ENCODE results near the genes FAM185A and SLC26A5.

- PRO-cap, 2 experiments, result peak in 2 of 2 experiments; most common plus-strand start chr7:102749015 (in 2); most common minus-strand start chr7:102748740 (in 1)
Measured at GRCh38 chr7:102748623-102749665, at the start of gene FAM185A. FAM185A (plus strand) TSS chr7:102748999.

DNA sequence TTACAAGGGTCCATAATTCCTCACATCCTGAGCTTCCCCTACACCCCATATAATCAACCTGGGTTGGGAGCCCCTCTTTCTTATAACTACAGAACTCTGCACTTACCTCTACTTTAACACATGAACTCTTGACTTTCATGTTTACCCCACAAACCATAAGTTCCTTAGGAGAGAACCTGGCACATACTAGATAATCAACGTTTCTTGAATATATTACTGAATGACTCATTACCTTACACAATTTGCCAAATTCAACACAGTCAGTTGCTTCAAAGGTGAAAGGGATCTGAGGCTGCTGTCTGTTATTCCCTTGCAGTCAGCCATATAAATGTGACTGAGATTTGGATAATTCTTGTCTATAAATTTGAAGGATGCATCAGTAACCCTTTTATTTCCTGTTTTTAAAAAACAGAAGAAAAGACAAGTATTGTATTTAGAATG is 29.7 kb upstream of the LRRC17 start:
- PRO-cap, 2 experiments, result no peak in any of the 2 experiments

DNA sequence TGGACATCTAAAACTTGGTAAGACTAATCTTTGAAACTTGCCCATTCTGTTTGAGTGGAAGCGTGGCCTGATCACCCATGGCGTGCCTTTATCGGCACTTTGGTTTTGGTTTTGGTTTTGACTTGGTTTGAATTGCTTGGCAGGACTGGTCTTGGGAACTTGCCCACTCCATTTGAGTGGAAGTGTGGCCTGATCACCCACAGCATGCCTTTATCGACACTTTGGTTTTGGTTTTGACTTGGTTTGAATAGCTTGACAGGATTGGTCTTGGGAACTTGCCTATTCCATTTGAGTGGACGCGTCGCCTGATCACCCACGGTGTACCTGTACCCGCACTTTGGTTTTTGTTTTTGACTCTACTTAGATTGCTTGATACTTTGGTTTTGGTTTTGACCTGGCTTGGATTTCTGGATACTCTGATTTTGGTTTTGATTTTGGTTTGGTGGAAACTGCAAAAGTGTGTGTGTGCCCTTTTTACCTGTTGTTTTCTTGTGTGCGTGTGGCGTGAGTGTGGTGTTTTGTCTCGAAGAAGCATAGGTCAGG is 4.2 kb upstream of the NAPEPLD start:
- PRO-cap, 2 experiments, result no peak in any of the 2 experiments

- PRO-cap, 2 experiments, result no peak in any of the 2 experiments
Measured at GRCh38 chr7:103155605-103156037, 6.7 kb upstream of the NAPEPLD start.

- PRO-cap, 2 experiments, result no peak in any of the 2 experiments
Measured at GRCh38 chr7:103162614-103162993, 13.7 kb upstream of the NAPEPLD start.

DNA sequence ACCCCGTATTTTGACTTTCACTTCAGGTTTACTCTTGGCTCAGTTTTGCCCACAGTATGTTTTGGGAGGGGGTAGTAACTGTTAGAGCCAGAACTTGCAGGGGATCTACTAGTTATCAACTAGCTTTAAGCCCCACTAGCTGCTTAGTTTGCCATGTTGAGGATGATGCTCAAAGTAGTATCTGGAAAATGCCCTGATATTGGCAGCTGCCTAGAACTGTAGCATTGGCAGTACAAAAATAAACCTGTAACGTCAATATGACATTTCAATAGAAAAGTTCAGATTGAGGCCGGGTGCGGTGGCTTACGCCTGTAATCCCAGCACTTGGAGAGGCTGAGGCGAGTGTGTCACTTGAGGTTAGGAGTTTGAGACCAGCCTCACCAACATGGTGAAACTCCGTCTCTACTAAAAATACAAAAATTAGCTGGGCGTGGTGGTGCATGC is 10.8 kb downstream of the PMPCB start:
- PRO-cap, 2 experiments, result no peak in any of the 2 experiments

DNA sequence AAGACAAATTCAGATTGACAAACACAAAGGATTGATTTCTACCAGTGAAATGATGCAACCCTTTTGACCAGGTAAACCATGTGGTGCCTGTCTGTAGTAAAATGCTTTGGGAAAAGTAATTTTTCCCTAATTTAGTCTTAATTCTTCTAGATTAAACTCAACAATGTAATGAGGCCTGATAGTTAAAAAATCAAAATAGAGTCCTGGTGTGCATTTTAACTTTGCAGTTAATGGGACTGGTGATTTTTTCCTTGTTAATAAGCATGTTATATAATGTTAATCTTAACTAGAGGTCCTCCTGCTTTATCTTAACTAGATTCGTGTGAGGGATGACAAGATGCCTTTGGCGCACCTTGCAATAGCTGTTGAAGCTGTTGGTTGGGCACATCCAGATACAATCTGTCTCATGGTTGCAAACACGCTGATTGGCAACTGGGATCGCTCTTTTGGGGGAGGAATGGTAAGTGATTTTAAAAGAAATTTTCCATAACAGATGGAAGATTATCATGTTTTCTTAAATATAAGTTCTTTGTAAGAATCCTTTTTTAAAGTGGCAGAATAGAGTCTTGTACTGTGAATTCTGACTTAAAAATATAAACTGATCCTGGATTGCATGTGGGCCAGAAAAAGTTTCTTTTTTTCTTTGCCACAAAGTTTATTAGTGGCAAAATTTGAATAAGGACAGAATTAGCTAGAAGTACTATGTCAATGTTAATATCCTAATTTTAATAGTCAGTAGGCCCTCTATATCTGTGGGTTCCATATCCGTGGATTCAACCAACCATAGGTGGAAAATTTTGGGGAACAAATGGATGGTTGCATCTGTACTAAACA is 11.6 kb downstream of the PMPCB start:
- PRO-cap, 2 experiments, result no peak in any of the 2 experiments

GRCh38 chr7:103369744-103370402 is 22.4 kb downstream of the PSMC2 start:
- PRO-cap, 2 experiments, result no peak in any of the 2 experiments

GRCh38 chr7:103388603-103389244 is 41.3 kb downstream of the PSMC2 start:
- PRO-cap, 2 experiments, result no peak in any of the 2 experiments

DNA sequence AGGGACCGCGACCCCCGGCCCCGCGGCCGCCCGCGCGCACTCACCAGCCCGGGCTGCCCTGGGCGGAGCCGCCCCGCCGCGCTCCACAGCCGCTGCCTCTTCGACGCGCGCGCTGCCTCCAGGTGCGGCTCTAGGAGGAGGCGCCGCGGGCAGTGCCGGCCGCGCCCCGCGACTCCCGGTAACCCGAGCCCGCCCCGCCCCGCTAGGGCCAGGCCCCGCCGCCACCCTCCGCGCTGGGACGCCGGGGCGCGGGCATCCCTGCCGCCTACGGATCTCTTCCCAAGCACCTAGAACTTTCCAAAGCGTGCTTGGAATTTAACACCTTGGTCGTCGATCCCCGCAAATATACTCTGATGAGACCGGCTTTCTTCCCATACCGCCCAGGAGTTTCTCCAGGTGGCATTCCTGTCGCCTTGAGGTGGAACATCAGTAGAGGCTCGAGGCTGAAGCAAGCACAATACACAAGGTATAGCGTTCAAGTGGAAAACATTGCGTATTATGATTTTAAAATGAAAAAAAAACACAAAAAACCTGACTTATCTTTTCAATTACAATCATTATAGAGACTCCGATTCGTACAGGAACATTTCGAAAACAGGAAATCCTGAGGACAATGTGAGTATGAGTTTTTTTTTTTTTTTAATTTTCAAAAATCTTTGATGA is at the start of gene SLC26A5:
Gene SLC26A5, minus strand, starts transcription at position 154 of the 663 bp plus-strand sequence.
- PRO-cap, 2 experiments, result no peak in any of the 2 experiments

DNA sequence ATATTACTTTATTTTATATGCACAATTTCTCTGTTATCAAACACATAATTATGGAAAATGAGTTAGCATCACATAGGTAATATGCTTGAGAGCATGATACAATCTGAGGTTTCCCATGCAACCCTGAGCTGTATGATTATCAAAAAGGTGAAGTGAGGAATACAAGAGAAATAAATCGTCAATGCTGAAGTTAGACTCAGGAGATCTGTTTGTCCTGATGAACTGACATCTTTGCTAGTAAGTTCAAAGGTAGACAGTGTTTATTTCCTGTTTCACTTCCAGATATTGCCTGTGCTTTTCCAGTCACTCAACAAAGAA is 214.3 kb upstream of the SLC26A5 start:
- PRO-cap, 2 experiments, result no peak in any of the 2 experiments

GRCh38 chr7:103990370-103990800 is 927 bp upstream of the RELN start:
- PRO-cap, 2 experiments, result no peak in any of the 2 experiments

DNA sequence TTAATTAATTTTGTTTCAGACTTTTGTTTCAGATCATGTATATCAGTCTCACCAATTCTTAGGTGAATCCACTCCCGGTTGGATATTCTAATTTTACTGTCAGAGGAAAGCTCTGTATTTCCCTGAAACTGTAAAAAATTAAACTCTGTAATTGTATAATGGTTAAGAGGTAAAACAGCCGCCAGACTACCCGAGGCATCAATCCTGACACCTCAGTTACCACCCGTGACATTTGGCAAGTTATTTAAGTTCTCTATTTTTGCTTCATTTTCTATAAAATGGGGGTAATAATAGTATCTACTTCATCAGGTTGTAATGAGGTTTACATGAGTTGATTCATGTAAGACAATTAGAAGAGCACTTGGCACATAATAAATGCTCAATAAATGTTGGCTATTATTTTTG is 303.6 kb upstream of the KMT2E start:
- PRO-cap, 2 experiments, result no peak in any of the 2 experiments

GRCh38 chr7:104985716-104986529 is 28.1 kb upstream of the KMT2E start:
- PRO-cap, 2 experiments, result no peak in any of the 2 experiments

- PRO-cap, 2 experiments, result no peak in any of the 2 experiments
Measured at GRCh38 chr7:105011194-105011536, 2.8 kb upstream of the KMT2E start.

GRCh38 chr7:105017722-105018337 is 3.8 kb downstream of the KMT2E start:
- PRO-cap, 2 experiments, result no peak in any of the 2 experiments

DNA sequence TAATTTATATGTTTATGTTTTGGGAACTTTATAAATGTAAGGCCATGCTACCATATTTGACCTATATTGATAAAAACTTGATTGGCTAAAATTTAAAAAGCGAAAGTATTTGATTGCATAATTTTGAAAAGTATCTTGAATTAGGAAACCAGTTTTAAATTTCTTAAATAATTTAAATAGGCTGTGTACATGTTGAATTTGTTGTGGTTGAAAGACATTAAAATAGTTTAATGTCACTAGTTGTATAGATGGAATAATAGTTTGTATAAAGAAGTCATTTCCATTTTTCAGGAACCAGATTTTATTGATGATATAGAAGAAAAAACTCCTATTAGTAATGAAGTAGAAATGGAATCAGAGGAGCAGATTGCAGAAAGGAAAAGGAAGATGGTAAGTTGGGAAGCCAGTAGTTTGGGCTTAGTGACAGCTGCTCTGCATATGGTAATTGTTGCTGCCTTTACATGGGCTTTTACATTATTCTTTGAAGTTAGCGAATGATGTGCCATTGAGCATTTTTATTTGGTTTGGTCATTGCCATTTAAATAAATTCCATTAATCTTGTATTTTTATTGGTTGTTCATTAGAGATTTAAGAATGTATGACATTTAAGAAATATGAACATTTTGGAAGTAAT is 77.0 kb downstream of the KMT2E start:
- PRO-cap, 2 experiments, result no peak in any of the 2 experiments

GRCh38 chr7:105146392-105146818 is 132.4 kb downstream of the KMT2E start:
- PRO-cap, 2 experiments, result no peak in any of the 2 experiments

GRCh38 chr7:105210516-105211349 is 178.0 kb downstream of the SRPK2 start:
- PRO-cap, 2 experiments, result no peak in any of the 2 experiments

- PRO-cap, 2 experiments, result no peak in any of the 2 experiments
Measured at GRCh38 chr7:105257256-105257667, 131.5 kb downstream of the SRPK2 start.